Neural progenitor cell (in vitro differentiated cells): ENCODE results near the genes TTLL3, CRELD1 and BRK1.

DNA sequence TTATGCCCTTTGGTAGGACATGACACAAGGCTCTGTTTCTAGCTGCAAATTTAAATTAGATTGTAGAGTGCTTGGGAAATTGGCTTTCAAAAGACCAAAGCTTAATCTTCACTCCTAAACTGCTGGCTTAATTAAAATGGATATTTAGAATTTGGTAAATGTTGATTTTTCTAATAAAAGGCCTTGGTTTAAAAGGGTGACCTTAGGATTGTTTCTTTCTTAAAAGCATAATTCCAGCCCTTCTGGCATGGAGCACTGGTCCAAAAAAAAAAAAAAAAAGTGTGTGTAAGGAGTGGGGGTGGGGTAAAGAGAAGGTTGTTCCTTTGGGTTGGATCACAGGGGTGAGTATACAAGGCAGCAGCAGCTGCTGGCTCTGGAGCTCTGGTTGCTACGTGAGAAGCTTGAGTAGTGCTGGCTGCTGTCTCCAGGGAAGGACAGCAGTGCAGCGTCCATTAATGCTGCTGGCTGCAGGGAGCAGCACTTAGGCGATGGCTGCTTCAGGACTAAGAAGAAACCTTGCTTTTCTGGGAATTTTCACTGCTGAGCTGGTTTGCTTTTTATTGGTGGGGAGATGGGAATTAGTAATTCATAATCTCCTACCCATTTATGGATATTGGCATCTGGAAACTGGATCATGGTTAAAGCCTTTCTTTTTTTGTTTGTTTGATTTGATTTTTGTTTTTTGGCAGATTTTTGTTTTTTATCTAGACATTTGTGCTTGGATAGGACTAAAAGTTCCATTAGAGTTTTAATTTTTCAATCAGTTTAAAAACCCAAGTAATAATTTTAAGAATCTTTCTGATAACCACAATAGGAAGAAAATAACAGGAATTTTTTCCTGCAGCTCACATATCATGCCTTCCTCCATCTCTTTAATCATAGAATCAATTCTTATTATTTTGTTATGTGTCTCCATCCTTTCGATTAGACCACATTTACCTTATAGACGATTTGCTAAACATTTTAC is 2.4 kb downstream of the SETD5 start:
- RAMPAGE, long total RNA: no peak

- RAMPAGE, long total RNA: no peak
These were observed 38.2 kb downstream of the SETD5 start for GRCh38 chr3:9435506-9436052.

DNA sequence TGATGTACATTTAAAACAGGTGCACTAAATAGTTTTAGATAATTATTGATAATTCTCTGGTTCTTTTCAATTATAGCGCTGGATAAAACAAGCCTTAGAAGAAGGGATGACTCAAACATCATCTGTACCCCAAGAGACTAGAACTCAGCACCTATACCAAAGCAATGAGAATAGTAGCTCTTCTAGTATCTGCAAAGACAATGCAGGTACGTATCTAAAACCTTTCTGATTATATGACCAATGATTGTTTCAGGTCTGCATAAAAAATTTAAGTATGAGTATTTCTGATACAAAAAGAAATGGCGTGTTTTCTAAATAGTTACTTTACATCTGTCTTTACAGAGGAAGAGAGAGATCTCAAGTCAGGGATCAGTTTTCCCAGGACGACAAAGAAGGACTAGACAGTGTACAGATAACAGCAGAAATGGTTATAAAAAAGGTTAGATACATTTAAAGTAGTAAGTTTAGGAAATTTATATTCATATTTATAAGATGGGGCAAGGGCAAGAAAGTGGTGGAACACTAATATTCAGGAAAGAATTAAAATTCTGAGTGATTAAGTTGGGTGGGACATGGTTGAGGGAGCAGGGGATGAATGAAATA is 56.3 kb downstream of the SETD5 start:
- RAMPAGE, long total RNA: no peak

- RAMPAGE, long total RNA: no peak
These were observed 6.8 kb upstream of the OGG1 start for GRCh38 chr3:9742904-9743386.

GRCh38 chr3:9757300-9758057 is 7.7 kb downstream of the OGG1 start:
- RAMPAGE, long total RNA: no peak

DNA sequence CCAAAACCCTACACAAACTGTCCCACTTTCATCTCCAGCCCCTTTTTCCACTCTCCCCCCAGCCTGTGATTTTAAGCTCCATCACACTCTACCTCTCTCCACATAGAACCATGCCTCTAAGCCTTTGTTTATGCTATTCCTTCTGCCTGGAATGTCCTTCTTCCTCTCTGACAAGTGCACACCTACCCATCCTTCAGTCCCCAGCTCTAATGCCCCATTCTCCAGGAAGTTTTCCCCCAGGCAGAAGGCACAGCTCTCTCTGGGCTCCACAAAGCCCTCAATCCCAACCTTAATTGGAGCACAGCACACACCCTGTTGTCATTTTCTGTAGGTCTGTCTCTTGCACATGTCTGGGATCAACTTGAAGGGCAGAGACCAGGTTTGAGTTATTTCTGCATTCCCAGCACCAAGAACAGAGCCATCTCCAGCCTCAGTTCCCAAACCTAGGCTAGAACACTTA is 2.8 kb downstream of the CAMK1 start:
- RAMPAGE, long total RNA: no peak

DNA sequence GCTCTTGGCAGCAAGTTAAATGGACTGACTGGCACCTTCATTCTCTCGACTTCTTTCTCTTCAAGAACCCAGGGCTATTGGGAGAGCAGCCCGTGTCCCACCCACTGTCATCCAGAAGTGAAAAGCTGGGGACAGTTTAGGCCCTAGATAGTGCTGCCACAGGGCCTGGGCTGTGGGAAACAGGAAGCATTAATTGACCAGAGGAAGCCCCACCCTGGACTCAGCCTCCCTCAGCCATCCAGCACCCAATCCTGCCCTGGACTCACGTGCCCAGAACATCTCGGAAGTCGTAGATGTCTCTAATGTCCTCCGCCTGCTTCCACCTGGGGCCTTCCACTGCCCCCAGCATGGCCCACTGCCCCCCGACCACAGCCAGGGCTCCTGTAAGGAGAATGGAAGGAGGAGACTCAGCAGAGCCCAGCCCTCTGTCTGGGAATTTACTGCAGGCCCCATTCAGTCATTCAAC is 2.3 kb downstream of the CAMK1 start:
- RAMPAGE, long total RNA: no peak

DNA sequence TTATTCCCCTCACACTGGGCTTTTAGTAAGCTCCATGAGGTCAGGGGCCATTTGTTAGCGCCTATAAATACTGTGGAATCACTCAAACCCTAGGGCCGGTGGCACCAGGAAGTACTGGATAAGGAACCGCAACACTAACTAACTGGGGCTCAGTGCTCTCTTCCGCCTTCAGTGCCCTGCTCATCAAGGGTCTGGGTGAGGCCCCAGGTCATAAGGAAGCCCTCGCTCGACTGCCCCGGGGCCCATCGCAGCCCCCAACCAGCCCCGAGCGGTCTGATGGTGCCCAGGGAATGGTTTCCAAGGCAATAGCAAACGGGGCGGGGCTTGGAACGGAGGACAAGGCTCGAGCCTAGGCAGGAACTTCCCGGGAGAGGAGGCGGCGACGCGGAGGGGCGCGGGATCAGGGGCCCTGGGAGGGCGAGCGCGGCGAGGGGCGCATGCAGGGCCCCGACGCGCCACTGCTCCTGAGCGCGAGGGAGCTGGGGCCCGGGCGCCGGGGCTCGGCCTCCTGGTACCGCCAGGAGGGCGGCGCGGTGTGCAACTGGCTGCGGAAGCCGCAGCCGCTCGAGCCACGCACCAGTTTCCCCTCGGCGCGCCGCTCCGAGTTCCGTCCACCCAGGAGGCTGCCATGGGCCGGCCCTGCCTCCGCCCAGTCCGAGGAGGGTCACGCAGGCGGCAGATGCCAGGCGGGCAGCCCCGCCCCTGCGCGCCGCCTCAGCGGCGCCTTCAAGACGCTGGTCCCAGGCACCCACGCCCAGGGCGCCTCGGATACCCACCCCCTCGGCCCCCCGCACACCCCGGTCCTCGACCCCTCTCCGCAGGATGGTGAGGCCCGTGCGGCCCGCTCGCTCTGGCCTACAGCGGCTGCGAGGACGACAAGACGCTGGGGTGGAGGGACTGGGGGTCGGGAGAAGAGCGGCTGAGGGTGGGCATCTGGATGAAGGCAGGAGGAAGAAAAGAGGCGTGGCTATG is at the start of gene TTLL3:
TTLL3 (plus strand) TSS at position 693 of the 972 bp plus-strand sequence.
- RAMPAGE, long total RNA: no peak

DNA sequence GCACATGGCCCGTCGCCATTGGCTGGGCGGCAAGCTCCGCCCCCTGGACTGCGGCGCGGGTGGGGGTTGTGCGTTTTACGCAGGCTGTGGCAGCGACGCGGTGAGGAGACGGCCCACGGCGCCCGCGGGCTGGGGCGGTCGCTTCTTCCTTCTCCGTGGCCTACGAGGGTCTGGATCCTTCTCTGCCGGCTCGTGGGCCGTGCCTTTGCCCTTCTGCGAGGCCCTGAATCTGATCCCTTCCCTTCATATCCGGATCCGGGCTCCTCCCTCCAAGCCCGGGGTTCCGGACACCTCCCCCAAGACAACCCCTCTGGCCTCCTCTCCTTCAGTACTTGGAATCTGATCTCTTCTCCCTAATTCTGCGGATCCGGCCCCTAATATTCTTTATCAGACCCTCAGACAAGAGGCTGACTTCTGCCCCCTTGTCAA is at the start of gene CRELD1:
CRELD1 (plus strand) TSS at position 82 of the 429 bp plus-strand sequence.
- RAMPAGE, long total RNA: no peak

GRCh38 chr3:9934182-9934446 is 480 bp downstream of the CRELD1 start:
- RAMPAGE, long total RNA: no peak

DNA sequence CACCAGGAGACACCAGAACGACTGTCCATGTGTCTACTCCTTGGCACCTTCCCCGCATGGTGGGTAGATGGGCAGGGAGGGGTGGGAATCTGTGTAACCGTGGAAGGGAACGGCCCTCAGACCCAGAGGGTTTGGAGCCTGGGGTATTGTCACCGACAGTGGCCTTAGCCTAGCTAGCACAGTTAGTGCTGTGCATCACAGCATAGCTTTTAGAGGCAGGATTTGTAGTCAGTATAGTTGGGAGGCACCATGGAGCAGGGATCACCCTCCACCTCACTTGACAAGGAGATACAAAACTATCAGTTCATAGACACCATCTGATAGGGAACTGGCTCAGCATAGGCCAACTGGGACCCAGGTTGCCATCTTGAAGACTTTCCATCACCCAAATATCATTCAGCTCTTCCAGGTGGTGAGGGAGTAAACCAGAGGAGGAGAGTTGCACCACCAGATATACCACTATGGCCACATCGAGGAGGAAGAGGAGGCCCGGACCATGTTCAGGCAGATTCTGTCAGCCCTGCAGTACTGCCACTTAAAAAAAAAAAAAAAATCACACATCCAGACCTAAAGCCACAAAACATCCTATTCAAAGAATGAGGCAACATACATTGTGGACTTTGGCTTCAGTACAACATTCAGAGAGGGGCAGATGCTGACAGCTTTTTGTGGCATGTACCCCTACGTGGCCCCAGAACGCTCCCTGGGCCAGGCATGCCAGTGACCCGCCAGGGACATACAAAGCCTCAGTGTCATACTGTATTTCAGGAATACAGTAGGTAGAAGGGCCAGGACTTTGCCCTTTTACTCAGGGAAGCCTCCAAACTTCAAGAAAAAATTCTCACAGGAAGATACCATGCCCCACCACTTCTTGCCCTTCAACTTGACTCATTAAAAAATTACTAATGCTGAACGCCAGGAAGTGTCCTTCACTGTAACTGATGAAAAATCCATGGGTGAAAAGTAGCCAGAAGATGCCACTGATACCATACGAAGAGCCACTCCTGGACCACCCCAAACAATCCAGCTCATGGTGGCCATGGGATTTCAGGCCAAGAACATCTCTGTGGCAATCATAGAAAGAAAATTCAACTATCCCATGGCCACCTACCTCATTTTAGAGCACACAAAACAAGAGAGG is 18.4 kb upstream of the EMC3 start:
- RAMPAGE, long total RNA: no peak

- RAMPAGE, long total RNA: start-site peak on the plus strand at chr3:10115672-10115692, 298 and 816 reads in 2 replicates
These were observed at the start of gene BRK1 for GRCh38 chr3:10115279-10116721. TSS of gene BRK1 (plus strand) at chr3:10115675.

DNA sequence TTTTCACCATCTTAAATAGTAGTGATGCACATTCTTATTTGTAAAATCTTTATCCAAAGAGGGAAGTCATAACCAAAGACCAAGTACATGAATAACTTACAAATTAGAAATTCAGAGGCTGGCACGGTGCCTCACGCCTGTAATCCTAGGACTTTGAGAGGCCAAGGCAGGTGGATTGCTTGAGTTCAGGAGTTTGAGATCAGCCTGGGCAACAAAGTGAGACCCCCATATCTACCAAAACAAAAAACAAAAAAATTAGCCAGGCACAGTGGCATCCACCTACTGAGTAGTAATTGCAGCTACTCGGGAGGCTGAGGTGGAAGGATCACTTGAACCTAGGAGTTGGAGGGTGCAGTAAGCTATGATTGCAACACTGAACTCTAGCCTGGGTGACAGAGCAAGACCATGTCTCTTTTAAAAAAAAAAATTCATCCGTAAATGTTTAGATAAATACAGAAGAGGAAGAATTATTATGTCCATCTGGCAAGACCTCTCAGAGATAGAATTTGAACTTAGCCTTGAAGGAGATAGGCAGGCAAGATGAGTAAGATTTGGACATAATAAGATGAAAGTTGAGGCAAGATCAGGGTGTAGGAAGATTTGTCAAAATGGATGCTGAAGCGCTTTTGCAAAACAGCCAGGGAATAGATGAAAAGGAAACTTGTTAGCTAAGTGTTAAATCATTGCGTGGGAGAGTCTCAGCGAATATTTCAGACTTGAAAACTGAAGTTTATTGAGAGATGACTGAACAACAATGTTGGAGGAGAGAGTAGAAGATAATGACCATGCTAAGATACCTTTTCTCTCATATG is 7.0 kb downstream of the BRK1 start:
- RAMPAGE, long total RNA: no peak

DNA sequence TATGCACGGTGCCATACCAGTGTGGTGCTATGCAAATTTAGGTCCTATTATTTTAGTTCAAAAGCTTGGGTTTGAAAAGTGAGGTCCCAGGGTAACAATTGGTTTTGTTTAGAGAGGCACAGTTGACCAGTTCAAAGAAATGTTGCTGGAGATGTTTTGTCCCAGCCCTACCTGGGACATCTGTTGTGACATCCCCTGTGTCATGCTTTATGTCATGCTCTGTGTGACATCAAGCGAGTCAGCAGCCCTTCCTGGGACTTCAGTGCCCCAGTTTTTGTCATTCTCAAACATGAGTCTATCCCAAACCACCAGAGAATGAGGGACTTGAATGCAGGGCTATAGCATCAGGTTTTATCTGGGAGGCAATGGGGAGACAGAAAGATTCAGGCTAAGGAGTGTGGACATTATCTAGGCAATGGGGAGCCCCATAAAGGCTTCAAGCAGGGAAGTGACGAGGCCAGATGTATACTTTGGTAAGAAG is 33.9 kb downstream of the IRAK2 start:
- RAMPAGE, long total RNA: no peak

- RAMPAGE, long total RNA: no peak
These were observed 35.8 kb downstream of the ATP2B2 start for GRCh38 chr3:10469406-10470150.

DNA sequence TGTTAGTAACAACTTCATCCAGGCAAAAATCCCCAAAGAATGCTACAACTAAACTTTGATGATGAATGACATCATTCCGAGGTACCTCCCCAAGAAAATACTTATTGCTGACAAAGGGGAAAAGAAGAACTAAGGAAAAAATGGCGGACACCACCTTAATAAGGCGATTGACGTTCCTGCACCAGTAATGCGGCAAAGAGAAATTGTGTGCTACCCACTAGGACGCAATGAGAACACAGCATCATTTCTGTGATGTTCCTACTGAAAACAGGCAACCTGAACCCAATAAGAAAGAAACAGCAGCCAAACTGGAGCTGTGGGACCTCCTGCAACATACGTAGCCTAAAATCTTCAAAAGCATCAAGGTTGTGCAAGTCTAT is 78.1 kb upstream of the SLC6A11 start:
- RAMPAGE, long total RNA: no peak

DNA sequence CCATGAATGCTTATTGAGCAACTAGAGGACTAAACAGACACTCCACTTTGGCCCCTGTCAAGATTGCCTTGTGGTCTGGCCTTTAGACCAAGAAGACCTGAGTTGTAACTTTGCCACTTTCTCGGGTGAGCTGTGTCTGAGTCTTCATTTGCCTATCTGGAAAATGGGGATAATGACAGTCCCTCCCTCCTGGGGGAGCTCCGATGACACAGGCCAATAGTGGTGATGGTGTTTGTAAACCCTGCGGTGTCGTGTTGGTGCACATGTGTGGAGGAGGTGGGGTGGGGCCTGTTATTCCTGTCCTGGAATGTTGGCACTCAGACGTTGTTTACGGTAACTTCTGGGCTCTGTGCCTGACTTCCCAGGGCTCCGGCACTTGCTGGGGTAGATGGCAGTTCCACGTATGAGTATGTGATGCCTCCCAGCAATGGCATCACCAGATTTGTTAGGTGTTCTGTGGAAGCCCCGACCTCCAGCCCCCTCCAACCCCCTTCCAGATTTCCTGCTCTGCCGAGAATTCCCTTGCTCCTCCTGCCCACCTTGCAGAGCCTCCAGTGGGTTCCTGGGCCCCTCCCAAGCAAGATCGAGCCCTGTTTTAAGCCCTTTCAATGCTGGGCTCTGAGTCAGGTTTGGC is 31.3 kb downstream of the HRH1 start:
- RAMPAGE, long total RNA: no peak

DNA sequence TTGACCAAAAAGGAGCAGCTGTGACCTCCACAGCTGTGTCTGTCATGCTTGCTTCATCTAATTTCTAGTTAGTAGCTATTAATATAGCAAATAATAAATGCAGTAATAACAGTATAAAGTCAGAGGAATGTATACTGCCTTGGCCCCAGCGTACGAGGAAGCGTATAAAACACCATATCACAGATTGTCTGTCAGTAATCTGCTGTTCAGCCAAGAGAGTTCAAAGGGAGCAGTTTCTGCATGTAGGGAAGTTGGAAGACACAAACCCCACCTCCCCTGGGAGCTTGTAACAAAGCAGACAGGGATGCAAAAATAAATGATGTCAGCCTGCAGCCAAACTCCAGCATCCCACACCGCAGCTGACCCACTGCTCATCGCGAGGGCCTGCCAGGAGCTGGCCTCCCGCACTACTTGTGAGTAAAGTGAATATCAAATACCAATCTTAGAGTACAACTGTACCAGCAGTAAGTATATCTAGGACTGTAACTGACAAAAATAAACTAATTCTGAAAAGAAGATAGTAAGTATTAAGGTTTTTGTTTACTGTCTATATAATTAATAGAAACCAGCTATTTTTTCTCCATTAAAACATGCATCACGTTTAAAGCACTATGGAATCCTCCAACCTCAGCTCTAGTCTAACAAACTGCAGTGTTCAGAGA is 86.4 kb downstream of the VGLL4 start:
- RAMPAGE, long total RNA: no peak

- RAMPAGE, long total RNA: no peak
These were observed 84.2 kb downstream of the VGLL4 start for GRCh38 chr3:11559517-11559958.

- RAMPAGE, long total RNA: no peak
These were observed 61.5 kb downstream of the VGLL4 start for GRCh38 chr3:11581619-11583110.